Kidney (tissue), 2 donors: ENCODE measurements around a stretch of chr10.

DNA sequence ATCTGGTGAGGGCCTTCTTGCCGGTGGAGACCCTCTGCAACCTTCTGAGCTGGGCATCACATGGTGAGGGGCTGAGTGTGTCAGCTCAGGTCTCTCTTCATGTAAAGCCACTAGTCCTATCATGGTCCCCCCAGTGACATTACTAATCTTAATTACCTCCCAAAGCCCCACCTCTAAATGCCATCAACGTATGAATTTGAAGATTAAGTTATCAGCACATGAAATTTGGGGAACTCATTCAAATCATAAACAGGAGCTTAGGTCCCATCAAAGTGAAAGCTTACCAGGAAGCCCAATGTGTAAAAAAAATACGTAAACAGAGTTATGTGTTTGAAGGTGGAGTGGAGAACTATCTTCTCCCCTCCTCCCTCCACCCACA lies 19.3 kb upstream of the PCGF5 start:
- PRO-cap = no peak
- RRBS = no CpG with 5 or more reads among the region's 3 CpGs

DNA sequence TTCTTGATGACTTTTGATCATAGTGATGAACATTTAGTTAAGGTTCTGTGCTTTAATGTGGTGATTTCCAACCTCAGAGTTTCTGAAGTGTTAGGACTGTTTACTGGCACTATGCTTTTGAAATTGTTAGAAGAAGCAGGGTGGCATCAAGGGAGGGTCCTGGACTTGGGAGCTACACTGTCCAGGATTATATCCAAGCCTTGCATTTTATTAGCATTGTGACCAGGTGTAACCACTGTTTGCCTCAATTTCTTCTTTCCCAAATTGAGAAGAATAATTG lies 18.7 kb upstream of the PCGF5 start:
- PRO-cap = no peak

GRCh38 chr10:91243502-91244370 lies 23.3 kb downstream of the PCGF5 start:
- PRO-cap = no peak
- RRBS = no CpG with 5 or more reads among the region's 3 CpGs

DNA sequence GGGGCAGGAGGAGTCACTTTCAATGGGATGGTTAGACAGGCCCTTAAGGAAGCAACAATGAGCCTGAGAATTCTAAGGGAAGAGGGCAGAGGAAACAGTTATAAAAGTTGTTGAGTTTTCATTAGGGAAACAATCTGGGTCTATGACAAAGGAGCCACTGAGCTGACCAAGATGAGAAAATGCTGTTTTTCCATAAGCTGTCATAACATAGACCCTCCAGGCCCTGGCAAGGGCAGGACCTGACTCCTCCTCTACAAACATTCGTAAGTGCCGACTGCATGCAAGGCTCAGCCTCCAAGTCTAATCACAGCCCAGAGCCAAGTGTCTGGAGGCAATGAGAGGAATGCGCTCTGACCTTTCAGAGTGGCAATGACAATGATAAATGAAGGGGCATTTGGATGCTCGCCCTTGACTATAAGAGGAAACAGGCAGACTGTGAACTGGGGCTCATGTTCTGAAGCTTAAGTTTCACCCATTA lies 43.7 kb downstream of the PPP1R3C start:
- PRO-cap = no peak
- RRBS = no CpG with 5 or more reads among the region's 4 CpGs

DNA sequence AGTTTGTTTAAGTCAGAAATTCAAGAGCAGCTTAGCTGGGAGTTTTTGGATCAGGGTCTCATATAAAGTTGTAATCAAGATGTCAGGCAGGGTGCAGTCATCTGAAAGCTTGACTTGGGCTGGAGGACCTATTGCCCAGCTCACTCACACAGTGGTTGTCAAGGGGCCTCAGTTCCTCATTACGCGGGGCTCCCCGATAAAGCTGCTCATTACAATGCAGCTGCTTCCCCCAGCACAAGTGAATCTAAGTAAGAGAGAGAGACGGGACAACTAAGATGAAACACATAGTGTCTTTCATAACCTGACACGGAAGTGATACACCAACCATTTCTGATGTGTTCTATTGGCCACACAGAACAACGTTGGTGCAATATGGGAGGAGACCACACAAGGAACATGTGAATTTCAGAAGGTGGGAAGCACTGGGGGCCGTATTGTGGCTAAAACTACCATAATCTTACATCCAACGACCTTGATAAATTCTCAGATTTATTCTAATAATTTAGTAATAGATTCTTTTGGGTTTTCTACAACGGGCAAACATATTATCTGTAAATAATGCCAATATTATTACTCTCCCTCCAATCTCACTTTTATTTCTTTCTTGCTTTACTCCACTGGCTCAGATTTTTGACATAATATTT lies 15.6 kb downstream of the PPP1R3C start:
- PRO-cap = no peak
- RRBS = no CpG with 5 or more reads among the region's 9 CpGs

DNA sequence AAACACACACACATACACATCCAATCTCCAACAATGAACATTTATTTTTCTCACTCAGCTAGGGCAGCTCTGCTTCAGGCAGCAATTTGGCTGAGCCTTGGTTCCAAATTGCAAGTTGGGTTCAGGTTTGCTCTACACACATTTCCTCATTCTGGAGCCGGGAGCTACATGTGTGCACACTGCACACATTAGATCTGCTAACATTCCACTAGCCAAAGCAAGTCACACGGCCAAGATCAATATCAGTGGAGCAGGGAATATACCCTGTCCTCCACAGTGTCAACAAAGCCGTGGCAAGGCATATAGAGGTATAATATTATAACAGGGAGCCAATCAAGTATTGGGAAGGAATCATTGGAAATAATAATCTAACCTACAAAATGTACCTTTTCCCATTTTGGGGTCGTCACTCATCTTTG lies 57.5 kb upstream of the PPP1R3C start:
- PRO-cap = no peak
- RRBS = no CpG with 5 or more reads among the region's 4 CpGs

GRCh38 chr10:91974569-91974912 lies 51.0 kb downstream of the BTAF1 start:
- PRO-cap = no peak
- RRBS = no CpG with 5 or more reads among the region's 5 CpGs

GRCh38 chr10:92087763-92088361 lies 164.3 kb downstream of the BTAF1 start:
- PRO-cap = no peak
- RRBS = no CpG with 5 or more reads among the region's 7 CpGs

DNA sequence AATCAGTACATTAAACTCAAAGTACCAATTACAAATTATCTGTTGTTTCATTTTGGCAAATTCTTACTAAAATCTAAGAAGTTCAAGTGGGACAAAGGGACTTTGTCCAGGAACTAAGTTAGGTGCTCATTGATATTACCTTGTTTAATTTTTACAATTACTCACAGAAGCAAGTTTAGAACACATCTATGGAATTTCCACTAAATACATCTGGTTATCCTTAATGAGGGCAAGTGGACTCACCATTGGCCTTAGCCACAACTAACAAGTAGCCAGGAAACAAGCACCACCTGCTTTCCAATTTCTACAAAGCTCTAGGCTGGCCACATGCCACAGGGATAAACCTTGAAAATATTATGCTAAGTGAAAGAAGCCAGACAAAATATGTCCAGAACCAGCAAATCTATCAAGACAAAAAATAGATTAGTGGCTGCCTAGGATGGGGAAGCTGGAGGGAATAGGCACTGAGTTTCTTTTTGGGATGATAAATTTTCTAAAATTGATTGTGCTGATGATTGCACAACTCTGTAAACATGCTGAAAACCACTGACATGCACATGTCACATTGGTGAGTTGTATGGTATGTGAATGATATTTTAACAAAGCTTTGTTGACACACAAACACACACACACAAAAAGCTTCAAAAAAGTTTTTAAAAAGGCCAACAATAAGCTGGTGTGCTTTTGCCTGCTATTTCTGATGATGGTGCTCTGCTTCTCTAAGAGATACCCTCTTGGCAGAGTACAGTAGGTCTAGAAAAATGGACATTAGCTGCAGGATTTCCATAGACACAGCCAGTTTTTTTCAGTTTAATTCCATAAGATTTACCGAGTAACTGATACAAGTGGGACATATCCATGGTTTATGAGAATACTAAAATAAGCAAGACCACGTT lies 179.4 kb downstream of the CPEB3 start:
- PRO-cap = no peak
- RRBS = no CpG with 5 or more reads among the region's 2 CpGs

- PRO-cap = no peak
- RRBS = no CpG with 5 or more reads among the region's 5 CpGs
Observed at GRCh38 chr10:92151871-92152422, 138.9 kb downstream of the CPEB3 start.

GRCh38 chr10:92284307-92284888 lies 6.5 kb downstream of the CPEB3 start:
- PRO-cap = no peak
- RRBS = no CpG with 5 or more reads among the region's 6 CpGs

DNA sequence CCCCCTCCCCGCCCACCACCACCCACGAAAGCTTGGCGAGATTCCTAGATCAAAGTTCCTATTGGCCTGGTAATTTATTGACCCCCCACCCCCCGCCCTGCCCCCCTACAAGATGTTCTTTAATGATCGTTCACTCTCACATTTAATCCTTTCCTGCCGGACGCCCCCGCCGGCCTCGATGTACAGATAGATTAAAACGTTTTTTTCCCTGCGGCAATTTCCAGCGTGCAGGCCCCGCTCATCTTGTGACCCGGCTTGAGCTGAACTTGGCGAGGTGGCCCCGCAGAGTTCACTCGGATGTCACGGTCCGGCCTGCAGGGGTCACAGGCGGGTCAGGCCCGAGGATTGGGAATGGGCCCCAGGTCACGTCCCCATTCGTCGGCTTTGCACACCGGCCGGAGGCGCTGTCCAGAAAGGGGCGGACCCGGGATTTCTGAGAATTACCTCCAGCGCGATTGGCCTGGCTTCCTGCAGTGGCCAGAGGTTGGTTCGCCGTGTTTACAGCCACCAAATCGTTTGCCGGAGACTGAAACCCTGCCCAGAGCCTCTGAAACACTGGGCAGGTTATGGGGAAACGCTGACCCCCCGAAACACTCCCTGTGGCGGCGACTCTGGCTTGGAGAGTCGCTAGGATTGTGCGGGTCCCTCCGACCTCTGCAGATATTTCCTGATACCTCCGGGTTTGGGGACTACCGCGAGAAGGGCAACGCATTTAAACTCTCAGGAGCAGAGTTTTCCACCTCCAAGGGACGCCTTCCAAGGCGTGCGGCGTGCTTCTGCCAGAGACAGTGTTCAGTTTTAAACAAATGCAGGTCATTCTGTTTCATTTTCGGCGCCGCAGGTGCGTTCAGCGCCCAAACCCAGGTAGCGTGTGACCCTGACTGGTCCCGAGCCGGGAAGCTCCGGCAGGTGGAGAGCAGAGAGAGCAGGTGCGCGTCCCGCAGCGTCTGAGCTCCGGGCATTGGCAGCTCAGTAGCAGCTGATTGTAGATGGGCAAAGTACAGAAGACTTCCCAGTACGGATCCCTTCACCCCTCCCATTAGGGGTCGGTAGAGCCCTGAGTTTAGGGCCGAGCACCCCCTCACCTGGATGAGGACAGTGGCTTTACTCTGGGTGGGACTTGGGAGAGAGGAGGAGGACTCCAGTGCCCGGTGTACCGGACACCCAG lies 1.7 kb upstream of the CYP26A1 start:
- PRO-cap = no peak
- RRBS = 3% methylated on average over 32 of the region's 70 CpGs

GRCh38 chr10:93198816-93199616 lies 125.3 kb downstream of the CYP26A1 start:
- PRO-cap = unidirectional peak, plus-strand start at chr10:93199338
- RRBS = 9% methylated on average over 3 of the region's 17 CpGs

- PRO-cap = unidirectional peak, minus-strand start at chr10:93377062; unidirectional peak, minus-strand start at chr10:93377124
- RRBS = no CpG with 5 or more reads among the region's 11 CpGs
Observed at GRCh38 chr10:93376637-93377531, 105.2 kb downstream of the MYOF start.

DNA sequence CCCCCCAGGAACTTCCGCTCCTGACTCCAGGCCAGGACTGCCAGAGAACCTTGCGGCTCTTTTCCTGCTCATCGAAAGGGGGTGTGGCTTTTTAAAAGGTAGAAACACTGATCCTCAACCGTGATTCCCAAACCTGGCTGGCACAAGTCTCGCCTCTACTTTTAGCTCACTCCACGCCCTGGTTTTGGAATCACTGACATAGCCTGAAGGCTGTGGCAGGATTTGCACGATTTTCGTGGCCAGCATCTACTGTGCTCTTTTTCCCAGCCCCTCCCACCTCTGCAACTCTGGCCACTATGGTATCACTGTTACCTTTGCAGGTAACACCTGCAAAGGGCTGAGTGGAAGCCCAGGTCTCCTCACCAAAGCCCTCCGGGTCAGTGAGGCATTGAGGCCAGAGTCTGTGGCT lies 43.3 kb downstream of the MYOF start:
- PRO-cap = bidirectional peak, plus-strand start at position 121 of the sequence, minus-strand start at position 39 of the sequence
- RRBS = no CpG with 5 or more reads among the region's 9 CpGs

GRCh38 chr10:93573103-93573392 lies 6.6 kb downstream of the FFAR4 start:
- PRO-cap = no peak
- RRBS = no CpG with 5 or more reads among the region's 5 CpGs

DNA sequence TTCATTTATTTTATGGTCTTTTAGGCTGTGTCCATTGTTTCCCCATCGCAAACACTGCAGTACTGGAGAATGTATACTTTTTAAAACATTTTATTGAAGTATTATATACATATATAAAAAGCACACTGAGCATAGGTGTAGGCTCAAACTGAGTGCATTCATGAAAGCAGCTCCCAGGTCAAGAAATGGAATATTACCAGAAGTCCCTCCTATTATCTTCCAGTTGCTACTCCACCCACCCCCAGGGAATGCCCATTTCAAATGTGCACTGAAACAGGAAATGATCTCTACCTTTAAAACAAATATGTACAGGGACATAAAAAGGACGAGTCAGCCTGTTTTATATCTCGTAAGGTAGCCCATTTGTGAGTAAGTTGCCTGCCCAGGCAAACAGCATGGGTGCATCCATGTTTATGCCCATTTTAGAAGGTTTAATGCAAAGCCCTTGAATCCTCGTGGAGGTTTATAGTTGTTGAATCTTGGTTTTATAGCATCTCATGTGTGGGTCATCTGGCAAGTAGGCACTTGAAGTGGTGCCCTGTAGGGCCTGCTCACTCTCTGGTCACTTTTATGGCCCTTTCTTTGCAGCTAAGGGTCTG lies 10.4 kb downstream of the FFAR4 start:
- PRO-cap = no peak
- RRBS = no CpG with 5 or more reads among the region's 4 CpGs

DNA sequence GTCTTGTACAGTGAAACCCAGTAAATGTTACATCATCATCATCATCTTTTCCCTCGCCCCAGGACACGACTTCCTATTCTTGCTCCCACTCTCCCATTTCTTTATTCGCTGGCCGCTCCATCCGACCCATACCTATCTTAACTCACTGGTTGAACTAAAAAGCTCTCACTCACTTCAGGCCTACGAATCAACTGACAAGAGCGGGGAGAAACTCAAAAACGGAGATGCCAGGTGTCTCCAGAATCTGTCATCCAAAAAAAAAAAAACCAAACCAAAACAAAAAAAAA lies 448 bp downstream of the FRA10AC1 start:
- PRO-cap = no peak
- RRBS = no CpG with 5 or more reads among the region's 8 CpGs

GRCh38 chr10:93751813-93752297 lies 5.9 kb upstream of the LGI1 start:
- PRO-cap = no peak
- RRBS = no CpG with 5 or more reads among the region's 5 CpGs

DNA sequence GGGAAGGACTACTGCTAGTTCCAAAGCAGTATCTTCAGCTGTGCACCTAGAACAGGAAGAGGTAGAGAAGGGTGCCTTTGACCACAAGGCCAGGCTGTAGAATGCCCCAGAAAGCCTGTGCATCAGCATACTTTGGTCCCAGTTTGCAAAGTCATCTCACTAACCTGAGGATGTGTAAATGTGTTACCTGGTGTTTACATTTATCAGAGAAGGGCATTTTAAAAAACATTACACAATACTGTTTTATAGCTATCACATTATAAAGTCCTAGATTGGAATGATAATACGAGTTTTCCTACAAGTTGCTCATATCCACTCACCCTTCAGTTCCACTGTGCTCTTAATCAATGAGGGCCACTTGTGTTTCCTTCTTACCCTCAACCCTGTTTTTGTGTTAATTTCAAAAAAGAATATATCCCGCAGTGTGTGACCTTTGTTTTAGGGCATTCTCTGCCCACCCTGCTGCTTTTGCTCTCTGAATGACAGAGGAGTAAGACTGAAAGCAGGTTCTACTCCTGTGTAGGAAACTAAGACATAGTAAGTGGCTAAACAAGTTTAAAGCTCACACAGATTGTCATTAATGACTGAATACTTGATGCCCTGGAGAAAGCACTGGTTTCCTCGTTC lies 3.5 kb downstream of the SLC35G1 start:
- PRO-cap = no peak
- RRBS = no CpG with 5 or more reads among the region's 3 CpGs